Keratinocyte (primary cell): ENCODE measurements around the genes SCYL1, OVOL1 and EIF1AD.

CAGE:
- cytosol, long polyA minus RNA = no peak
- cytosol, long polyA plus RNA = no peak
- long polyA plus RNA = no peak
- nucleus, long polyA minus RNA = no peak
- nucleus, long polyA plus RNA = no peak
These were observed 63.4 kb downstream of the FRMD8 start for GRCh38 chr11:65449945-65450144.

CAGE:
- cytosol, long polyA minus RNA = no peak
- cytosol, long polyA plus RNA = no peak
- long polyA plus RNA = no peak
- nucleus, long polyA minus RNA = start-site peak on the plus strand at chr11:65493089-65493240, 12 reads
- nucleus, long polyA plus RNA = no peak
These were observed 32.0 kb upstream of the SCYL1 start for GRCh38 chr11:65492550-65493652.

DNA sequence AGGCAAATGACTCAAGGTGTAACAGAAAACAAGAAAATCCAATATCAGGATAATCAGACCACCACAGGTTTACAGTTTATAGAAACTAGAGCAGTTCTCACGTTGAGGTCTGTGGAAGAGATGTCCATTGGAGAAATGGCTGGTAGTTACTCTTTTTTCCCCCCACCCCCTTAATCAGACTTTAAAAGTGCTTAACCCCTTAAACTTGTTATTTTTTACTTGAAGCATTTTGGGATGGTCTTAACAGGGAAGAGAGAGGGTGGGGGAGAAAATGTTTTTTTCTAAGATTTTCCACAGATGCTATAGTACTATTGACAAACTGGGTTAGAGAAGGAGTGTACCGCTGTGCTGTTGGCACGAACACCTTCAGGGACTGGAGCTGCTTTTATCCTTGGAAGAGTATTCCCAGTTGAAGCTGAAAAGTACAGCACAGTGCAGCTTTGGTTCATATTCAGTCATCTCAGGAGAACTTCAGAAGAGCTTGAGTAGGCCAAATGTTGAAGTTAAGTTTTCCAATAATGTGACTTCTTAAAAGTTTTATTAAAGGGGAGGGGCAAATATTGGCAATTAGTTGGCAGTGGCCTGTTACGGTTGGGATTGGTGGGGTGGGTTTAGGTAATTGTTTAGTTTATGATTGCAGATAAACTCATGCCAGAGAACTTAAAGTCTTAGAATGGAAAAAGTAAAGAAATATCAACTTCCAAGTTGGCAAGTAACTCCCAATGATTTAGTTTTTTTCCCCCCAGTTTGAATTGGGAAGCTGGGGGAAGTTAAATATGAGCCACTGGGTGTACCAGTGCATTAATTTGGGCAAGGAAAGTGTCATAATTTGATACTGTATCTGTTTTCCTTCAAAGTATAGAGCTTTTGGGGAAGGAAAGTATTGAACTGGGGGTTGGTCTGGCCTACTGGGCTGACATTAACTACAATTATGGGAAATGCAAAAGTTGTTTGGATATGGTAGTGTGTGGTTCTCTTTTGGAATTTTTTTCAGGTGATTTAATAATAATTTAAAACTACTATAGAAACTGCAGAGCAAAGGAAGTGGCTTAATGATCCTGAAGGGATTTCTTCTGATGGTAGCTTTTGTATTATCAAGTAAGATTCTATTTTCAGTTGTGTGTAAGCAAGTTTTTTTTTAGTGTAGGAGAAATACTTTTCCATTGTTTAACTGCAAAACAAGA is 23.2 kb upstream of the SCYL1 start:
CAGE:
- cytosol, long polyA minus RNA = start-site peak on the minus strand centred at position 559 of the sequence, 124 bp wide, 9 reads; start-site peak on the minus strand centred at position 788 of the sequence, 102 bp wide, 6 reads
- cytosol, long polyA plus RNA = no peak
- long polyA plus RNA = no peak
- nucleus, long polyA minus RNA = no peak
- nucleus, long polyA plus RNA = no peak

DNA sequence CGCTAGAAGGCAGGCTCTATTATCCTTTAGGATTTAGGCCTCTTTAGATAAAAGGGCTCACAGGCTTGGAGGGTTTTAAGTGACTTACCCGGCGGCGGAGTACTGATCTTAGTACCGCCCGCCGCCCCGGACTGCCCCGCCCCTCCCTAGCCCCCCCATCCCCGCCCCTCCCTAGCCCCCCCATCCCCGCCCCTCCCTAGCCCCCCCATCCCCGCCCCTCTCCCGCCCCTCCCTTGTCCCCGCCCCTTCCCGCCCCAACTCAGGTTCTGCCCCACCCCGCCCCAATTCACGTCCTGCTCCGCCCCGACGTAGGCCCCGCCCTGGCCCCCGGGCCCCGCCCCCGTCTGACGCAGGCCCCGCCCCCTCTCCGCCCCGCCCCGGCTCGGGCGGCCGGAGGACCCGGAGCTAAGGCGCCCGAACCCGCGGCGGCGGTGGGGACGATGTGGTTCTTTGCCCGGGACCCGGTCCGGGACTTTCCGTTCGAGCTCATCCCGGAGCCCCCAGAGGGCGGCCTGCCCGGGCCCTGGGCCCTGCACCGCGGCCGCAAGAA is at the start of gene SCYL1:
Gene SCYL1 (plus strand): TSS at position 370 of the 550 bp plus-strand sequence.
CAGE:
- cytosol, long polyA minus RNA = no peak
- cytosol, long polyA plus RNA = no peak
- long polyA plus RNA = start-site peak on the plus strand centred at position 389 of the sequence, 57 bp wide, 126 and 121 reads in 2 replicates
- nucleus, long polyA minus RNA = no peak
- nucleus, long polyA plus RNA = no peak

GRCh38 chr11:65555423-65556245 is 2.5 kb downstream of the LTBP3 start:
CAGE:
- cytosol, long polyA minus RNA = no peak
- cytosol, long polyA plus RNA = no peak
- long polyA plus RNA = no peak
- nucleus, long polyA minus RNA = no peak
- nucleus, long polyA plus RNA = no peak

DNA sequence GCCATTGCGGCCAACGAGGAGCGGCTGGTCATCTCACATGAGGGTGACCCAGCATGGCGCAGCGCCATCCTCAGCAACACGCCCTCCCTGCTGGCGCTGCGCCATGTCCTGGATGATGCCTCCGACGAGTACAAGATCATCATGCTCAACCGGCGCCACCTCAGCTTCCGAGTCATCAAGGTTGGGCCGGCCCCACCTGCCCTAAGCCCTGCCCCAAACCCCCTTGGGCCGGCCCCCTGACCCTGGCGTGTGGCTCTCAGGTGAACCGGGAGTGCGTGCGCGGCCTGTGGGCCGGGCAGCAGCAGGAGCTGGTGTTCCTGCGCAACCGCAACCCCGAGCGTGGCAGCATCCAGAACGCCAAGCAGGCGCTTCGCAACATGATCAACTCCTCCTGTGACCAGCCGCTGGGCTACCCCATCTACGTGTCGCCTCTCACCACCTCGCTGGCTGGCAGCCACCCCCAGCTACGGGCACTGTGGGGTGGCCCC is 2.6 kb upstream of the SIPA1 start:
CAGE:
- cytosol, long polyA minus RNA = no peak
- cytosol, long polyA plus RNA = no peak
- long polyA plus RNA = no peak
- nucleus, long polyA minus RNA = no peak
- nucleus, long polyA plus RNA = no peak

CAGE:
- cytosol, long polyA minus RNA = no peak
- cytosol, long polyA plus RNA = no peak
- long polyA plus RNA = no peak
- nucleus, long polyA minus RNA = no peak
- nucleus, long polyA plus RNA = no peak
These were observed 12.3 kb downstream of the SIPA1 start for GRCh38 chr11:65649888-65651004.

DNA sequence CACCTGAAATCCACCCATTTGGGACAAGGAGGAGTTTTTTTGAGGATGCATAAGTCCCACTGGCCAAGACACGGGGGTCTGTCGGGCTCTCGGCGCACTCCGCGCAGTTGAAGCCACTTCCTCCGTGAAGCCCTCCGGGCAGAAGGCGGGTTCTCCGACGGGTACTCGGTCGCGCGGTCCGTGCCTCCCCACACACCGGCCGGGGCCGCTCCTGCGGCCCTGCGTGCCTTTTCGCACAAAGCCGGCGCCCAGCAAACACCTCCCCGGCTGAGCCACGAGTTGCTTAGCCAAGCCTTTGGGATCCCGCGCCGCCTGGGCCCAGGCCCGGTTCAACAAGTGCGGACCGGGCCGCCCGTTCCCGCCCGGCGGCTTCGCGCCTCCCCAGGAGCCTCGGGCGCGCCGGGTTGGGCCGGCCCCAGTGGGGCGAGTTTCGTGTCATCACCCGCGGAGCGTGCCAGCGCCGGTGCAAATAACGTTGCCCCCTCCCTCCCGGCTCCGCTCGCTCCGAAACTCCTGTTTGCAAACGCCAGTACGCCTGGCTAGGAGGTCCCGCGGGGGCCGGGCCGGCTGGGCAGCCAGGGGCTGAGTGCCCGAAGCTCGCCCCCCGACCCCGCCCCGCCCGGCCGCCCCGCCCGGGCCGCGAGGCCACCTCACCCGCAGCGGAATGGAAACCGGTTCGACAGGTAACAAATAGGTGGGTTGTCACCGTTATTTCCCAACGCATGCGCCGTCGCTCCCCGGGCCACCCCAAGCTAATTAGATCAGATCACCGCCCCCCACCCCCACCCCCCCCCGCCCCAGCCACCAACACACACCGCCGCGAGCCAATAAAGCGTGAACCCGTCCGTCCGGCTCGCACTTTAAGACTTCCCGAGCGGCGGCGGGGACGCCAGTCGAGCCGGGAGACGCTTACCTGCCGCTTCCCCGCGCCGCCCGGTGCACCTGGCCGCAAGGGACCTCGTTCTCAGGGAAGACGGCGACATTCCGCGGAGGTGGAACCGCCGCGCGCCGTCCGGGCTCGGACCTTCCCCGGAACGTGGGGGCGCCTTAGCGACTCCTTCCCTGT is at the start of gene OVOL1:
Gene OVOL1 (plus strand): TSS at position 856 of the 1,066 bp plus-strand sequence.
CAGE:
- cytosol, long polyA minus RNA = no peak
- cytosol, long polyA plus RNA = no peak
- long polyA plus RNA = no peak
- nucleus, long polyA minus RNA = no peak
- nucleus, long polyA plus RNA = no peak

CAGE:
- cytosol, long polyA minus RNA = no peak
- cytosol, long polyA plus RNA = no peak
- long polyA plus RNA = no peak
- nucleus, long polyA minus RNA = start-site peak on the minus strand at chr11:65793151-65793181, 6 reads
- nucleus, long polyA plus RNA = no peak
These were observed 6.3 kb downstream of the OVOL1 start for GRCh38 chr11:65792877-65793907.

CAGE:
- cytosol, long polyA minus RNA = no peak
- cytosol, long polyA plus RNA = no peak
- long polyA plus RNA = no peak
- nucleus, long polyA minus RNA = no peak
- nucleus, long polyA plus RNA = no peak
These were observed 8.6 kb downstream of the CFL1 start for GRCh38 chr11:65849191-65850020.

DNA sequence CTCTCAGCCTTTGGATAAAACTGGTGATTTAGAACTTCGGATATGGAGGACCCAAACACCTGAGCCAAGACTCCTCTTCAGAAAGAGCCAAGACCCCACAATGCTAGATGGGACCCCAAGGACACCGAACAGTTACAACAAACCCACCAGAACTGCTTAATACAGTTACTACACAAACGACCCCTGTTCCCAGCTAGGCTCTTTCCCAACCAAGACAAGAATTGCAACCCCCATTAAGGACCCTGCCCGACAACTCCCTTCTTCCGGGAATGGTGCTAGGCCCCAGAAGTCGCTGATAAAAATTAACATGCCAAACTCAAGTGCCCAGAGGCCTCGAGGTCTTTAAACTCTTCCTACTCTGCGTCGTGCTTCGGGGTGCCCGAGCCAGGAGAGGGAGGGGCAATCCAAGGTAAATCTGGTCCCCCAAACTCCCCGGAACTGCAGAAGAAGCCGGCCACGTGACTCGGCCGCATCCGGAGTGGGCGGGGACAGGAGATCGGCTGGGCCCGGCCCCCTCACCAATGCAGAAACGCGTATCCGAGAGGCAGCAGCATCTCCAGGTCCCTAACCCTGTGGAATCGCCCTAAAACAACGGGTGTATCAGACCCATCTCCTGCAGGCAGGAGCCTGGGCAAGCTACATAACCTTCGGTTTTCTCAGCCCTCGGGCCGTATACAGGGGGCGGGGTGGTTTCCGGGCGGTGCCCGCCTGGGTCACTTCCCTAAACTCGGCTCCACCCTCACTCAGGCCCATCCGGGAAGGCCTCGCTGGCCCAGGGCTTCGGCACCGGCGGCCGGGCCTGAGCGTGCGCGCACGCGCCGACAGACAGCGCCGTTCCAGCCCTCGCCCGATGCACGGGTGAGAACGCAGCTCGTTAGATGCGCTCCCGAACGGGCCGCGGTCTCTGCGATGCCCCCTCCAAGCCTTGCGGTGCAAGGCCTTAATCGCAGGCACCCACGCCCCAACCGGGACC is 1.1 kb downstream of the CFL1 start:
CAGE:
- cytosol, long polyA minus RNA = no peak
- cytosol, long polyA plus RNA = no peak
- long polyA plus RNA = no peak
- nucleus, long polyA minus RNA = no peak
- nucleus, long polyA plus RNA = no peak

DNA sequence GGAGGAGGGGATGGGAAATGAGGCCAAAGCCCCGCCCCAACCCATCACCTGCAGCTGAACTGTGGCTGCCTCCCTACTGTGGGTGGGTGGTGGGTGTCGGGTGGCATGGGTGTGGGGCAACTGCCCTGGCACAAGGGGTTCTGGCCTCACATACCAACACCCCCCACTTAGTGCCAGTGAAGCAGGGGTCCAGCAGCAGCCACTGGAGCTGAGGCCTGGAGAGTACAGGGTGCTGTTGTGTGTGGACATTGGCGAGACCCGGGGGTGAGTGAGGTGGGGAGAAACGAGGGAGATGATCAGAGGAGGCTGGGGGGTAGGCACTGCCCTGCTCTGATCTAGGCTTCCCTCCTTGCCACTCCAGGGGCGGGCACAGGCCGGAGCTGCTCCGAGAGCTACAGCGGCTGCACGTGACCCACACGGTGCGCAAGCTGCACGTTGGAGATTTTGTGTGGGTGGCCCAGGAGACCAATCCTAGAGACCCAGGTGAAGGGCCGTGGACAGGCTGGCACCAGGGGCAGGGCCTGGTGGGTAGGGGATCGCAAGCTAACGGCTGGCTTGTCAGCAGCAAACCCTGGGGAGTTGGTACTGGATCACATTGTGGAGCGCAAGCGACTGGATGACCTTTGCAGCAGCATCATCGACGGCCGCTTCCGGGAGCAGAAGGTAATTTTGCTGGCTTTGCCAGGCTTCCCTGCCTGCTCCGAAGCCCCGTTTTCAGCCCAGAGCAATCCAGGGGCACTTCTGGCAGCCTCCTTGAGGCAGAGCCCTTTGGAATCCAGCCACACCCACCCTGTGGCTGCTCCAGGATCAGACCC is 3.2 kb downstream of the MUS81 start:
CAGE:
- cytosol, long polyA minus RNA = no peak
- cytosol, long polyA plus RNA = no peak
- long polyA plus RNA = no peak
- nucleus, long polyA minus RNA = no peak
- nucleus, long polyA plus RNA = no peak

DNA sequence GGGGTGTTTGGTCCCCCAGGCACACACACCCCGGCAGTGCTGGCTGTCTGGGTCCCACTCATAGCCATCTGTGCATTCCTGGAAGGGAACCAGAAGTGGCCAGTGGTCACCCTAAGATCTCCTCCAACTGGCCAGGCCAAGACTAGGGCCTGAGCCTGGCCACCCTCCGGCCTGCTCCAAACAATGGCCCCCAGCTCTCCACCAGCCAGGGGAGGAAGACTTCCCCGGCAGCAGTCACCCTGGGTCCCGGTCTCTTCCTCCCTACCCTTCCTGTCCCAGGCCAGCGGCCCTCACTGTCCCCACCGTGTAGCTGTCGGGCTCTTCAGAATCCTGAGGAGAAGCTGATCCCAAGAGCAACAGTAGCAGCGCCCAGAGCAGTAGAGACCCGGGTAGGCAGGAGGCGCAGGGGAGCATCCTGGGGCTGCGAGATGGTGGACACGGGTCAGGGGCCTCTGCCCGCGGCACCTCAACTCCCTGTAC is 619 bp downstream of the EFEMP2 start:
CAGE:
- cytosol, long polyA minus RNA = no peak
- cytosol, long polyA plus RNA = no peak
- long polyA plus RNA = no peak
- nucleus, long polyA minus RNA = no peak
- nucleus, long polyA plus RNA = no peak

CAGE:
- cytosol, long polyA minus RNA = no peak
- cytosol, long polyA plus RNA = no peak
- long polyA plus RNA = no peak
- nucleus, long polyA minus RNA = no peak
- nucleus, long polyA plus RNA = no peak
These were observed 1.3 kb upstream of the CTSW start for GRCh38 chr11:65878303-65878752.

DNA sequence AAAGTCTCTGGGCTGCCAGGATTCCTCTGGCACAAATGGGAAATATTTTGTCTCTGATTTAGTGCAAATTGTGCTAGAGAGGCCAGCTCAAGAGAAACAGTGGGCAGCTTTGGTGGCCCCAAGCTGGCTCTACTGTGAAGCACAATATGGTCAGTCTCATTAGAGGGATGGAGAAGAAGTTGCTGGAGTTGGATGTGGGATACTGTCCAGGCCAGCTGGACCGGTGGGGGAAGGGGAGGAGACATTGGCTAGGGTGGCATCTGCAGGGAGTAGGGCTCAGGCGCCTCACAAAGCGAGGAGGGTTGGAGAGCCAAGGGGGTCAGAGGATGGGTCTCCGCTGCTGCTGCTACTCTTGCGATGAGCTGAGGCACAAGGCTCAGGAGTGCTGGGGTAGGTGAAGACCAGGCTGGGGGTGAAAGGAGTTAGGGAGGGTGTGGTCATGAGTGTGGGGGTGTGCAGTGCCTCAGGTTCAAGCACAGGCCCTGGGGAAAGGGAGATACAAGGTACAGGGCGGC is 2.2 kb downstream of the CCDC85B start:
CAGE:
- cytosol, long polyA minus RNA = start-site peak on the minus strand centred at position 354 of the sequence, 616 bp wide, 97 reads
- cytosol, long polyA plus RNA = no peak
- long polyA plus RNA = no peak
- nucleus, long polyA minus RNA = no peak
- nucleus, long polyA plus RNA = no peak

GRCh38 chr11:65915259-65916365 is 3.2 kb downstream of the C11orf68 start:
CAGE:
- cytosol, long polyA minus RNA = no peak
- cytosol, long polyA plus RNA = no peak
- long polyA plus RNA = no peak
- nucleus, long polyA minus RNA = no peak
- nucleus, long polyA plus RNA = no peak

GRCh38 chr11:65976799-65977237 is 15.3 kb downstream of the SART1 start:
CAGE:
- cytosol, long polyA minus RNA = no peak
- cytosol, long polyA plus RNA = no peak
- long polyA plus RNA = no peak
- nucleus, long polyA minus RNA = no peak
- nucleus, long polyA plus RNA = no peak

GRCh38 chr11:66001951-66002617 is at the start of gene EIF1AD:
TSS of gene EIF1AD (minus strand) at chr11:66002157.
CAGE:
- cytosol, long polyA minus RNA = start-site peak on the minus strand at chr11:66002152-66002163, 55 reads; start-site peak on the plus strand at chr11:66002343-66002373, 16 reads; start-site peak on the plus strand at chr11:66002478-66002482, 21 reads
- cytosol, long polyA plus RNA = start-site peak on the plus strand at chr11:66002329-66002373, 80 and 7 reads in 2 replicates; start-site peak on the plus strand at chr11:66002477-66002511, 1,599 and 86 reads in 2 replicates
- long polyA plus RNA = start-site peak on the minus strand at chr11:66002130-66002160, 44 and 100 reads in 2 replicates; start-site peak on the plus strand at chr11:66002295-66002402, 24 and 34 reads in 2 replicates; start-site peak on the plus strand at chr11:66002477-66002511, 182 and 129 reads in 2 replicates
- nucleus, long polyA minus RNA = no peak
- nucleus, long polyA plus RNA = start-site peak on the plus strand at chr11:66002231-66002387, 71 and 47 reads in 2 replicates; start-site peak on the plus strand at chr11:66002478-66002513, 557 and 286 reads in 2 replicates

GRCh38 chr11:66060354-66060964 is 8.3 kb downstream of the SF3B2 start:
CAGE:
- cytosol, long polyA minus RNA = start-site peak on the plus strand at chr11:66060596-66060637, 32 reads
- cytosol, long polyA plus RNA = no peak
- long polyA plus RNA = no peak
- nucleus, long polyA minus RNA = no peak
- nucleus, long polyA plus RNA = no peak

DNA sequence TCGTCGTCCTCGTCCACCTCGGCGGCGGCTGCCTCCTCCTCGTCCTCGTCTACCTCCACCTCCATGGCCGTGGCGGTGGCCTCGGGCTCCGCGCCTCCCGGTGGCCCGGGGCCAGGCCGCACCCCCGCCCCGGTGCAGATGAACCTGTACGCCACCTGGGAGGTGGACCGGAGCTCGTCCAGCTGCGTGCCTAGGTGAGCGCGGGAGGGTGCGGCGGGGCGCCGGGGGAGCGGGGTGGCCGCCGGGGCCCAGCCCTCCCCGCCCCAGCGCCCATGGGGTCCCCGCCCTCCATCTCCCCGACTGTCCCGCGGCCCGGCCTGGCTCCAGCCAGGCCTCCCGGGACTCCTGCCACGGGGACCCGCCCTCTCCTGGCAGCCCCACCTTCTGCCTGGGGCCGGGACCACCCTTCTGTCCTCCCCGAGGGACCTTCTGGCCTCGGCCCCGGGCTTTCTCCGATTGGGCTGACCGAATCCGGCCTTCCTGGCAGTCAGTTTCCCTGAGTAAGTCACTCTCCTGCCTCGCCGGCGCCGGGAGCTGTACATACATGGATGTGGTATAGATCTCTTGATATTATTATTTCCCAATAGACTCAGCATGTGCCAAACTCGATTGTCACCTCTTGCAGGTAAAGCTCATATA is 696 bp downstream of the PACS1 start:
CAGE:
- cytosol, long polyA minus RNA = no peak
- cytosol, long polyA plus RNA = no peak
- long polyA plus RNA = no peak
- nucleus, long polyA minus RNA = no peak
- nucleus, long polyA plus RNA = no peak